RPMI7951 (cell line): ENCODE results near the genes SEBOX, FOXN1 and NUFIP2.

DNA sequence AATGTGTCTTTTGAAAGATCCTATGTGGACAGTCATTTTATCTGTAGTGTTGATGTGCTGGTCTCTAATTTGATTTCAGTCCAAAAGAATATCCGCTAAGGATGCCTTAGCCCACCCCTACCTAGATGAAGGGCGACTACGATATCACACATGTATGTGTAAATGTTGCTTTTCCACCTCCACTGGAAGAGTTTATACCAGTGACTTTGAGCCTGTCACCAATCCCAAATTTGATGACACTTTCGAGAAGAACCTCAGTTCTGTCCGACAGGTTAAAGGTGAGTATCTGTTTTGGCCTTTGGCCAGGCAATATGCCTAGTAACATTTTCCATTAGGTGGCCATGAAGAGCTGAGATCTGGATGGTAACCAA lies 128.1 kb upstream of the TMEM97 start:
- RAMPAGE, long total RNA: no peak

DNA sequence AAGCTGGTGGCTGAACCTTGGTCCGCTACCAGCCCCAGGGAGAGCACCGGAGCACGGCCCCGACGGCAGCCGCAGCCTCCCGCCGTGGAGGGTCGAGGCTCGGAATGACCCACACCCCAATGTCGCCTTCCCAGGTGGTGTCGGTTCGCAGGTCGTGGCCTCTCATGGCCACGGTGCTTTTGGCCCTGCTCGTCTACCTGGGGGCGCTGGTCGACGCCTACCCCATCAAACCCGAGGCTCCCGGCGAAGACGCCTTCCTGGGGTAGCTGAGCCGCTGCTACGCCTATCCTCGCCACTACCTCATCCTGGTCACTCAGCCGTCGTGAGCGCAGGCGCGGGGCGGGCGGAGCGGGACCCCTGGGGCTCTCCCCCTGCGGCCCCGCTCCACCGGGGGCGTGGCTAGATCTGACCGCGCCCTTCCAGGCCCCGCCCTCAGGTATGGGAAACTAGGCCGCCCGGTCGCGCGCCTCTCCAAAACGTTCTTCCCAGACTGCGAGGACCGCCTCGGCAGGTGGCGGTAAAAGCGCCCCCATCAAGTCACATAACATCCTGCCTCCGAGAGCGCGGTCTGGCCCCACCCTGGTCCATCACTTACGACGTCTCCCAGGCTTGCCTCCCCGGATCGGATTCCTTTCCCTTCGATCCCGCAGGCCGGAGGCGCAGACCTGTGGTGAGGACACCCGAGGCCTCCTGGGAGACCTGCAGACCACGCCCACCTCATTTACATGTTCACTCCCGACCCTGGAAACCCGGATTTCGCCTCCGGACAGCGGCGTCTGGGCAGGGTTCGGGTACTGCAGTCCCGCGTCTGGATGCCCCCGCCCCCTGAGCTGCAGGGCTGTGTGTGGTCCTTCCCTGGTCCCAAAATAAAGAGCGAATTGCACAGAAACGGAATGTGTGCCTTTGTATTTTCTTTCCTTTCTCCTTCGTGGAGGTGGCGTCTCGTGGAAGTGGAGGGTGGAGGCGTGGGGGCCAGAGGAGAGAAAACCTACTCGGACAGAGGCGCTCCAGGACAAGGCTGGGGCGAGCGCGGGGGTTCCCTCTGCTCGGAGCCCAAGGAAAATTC lies 91.5 kb upstream of the TMEM97 start:
- RAMPAGE, long total RNA: no peak

DNA sequence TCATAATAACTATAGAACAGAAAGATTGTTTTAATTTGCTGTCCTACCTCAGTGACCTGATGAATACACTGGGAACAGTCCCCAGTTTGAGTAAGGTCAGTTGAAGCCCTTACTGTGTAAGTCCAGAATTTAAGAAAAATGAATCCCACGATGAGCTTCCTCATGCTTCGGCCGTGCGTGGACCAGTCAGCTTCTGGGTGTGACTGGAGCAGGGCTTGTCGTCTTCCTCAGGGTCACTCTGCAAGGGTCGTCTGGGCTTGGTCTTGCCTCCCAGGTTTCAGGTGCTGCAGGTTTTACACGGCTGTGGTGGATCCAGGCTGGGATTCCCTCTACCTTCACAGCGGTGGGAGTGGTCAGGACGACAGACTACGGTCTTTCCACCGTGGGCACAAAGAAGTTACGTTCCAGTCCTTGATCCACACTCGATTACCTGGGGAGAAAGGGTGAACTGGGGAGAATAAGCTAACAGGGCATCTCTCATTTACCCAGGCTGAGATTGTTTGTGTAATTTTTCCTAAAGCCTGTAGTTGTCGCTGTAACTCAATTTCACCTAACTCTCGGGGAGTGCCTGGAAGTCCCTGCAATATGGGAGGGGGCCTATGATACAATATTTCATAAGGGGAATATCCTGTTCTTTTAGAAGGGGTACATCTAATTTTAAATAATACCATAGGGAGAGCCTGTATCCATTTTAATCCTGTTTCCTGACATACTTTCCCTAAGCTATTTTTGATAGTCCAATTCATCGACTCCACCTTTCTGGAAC lies 85.9 kb upstream of the TMEM97 start:
- RAMPAGE, long total RNA: no peak

DNA sequence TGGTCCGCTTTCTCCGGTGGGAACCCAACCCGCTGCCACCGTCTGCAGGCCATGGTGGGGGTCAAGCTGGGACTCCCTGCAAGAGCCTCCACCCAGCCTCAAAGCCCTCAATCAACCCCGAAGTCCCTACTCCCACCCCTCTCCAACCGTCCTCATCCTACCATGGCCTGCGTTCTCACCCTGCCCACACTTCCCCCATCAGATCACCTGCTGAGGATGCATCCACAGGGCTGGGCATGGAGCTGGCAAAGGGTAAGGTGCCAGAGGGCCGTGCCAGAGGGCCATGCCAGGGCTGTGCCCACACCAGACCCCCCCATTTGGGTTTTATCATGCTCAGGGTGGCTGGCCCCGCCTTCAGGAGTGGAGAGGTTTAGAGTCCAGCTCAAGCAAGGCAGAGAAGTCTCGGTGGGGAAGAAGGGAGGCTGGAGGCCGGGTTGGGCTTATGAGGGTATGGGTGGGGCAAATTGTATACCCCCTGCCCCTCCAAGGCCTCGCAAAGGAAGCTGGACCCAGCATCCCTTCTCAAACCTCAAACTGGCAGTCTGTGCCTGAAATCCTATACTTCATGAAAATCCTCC lies at the start of gene SEBOX:
Gene SEBOX (minus strand): TSS at position 286 of the 578 bp plus-strand sequence.
- RAMPAGE, long total RNA: no peak

DNA sequence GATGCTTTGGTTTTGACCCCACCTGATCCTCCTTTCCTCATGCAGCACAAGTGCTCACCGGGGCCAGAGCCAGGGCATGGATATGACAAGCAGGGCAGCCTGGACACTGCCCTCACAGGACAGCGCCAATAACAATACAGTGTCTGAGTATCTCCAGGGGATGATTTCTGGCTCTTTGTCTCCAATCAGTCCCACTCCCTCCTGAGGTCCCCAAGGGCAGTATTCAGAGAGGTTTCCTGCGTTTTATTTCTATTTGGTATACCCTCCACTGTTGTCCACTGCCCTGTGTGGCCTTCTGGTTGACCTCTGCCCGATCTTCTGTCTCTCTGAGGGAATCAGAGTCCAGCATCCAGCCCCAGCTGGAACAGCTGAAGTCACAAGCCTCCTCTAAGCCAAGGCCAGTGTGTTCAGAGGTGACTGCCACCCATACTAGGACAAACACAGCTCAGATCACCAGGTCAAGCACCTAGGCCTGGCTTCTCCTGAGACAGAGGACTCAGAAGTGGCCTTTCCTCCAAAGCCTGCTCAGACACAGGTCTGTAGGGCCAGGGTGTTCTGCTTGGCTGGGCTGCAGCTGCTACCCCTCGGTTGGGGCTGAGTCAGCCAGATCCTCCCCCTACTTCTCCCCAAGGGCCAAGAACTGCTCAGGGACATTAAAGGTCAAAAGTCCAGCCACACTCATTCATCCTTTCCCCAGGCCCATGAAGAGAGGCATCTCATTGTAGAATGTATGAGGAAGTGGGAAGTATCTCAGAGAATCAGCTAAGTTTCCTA lies 7.8 kb downstream of the SLC46A1 start:
- RAMPAGE, long total RNA: no peak

DNA sequence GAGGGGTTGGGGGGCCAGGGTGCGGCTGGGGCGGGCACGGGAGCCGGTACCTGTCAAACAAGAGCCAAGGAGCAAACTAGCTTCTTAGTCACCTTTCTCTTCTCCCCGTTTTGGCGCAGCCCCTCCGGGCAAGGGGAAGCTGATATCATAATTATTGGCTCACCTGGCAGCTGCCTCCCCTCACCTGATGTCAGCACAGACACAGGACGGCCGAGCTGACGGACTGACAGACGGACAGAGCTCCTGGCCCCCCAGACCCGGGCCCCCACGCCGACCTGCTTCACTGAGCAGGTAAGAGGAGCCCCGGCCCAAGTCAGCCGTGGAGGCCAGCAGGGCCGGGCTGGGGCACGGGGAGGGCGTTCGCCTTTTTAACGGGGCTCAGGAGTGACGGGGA lies at the start of gene FOXN1:
Gene FOXN1 (plus strand): TSS at position 196 of the 394 bp plus-strand sequence.
- RAMPAGE, long total RNA: no peak

DNA sequence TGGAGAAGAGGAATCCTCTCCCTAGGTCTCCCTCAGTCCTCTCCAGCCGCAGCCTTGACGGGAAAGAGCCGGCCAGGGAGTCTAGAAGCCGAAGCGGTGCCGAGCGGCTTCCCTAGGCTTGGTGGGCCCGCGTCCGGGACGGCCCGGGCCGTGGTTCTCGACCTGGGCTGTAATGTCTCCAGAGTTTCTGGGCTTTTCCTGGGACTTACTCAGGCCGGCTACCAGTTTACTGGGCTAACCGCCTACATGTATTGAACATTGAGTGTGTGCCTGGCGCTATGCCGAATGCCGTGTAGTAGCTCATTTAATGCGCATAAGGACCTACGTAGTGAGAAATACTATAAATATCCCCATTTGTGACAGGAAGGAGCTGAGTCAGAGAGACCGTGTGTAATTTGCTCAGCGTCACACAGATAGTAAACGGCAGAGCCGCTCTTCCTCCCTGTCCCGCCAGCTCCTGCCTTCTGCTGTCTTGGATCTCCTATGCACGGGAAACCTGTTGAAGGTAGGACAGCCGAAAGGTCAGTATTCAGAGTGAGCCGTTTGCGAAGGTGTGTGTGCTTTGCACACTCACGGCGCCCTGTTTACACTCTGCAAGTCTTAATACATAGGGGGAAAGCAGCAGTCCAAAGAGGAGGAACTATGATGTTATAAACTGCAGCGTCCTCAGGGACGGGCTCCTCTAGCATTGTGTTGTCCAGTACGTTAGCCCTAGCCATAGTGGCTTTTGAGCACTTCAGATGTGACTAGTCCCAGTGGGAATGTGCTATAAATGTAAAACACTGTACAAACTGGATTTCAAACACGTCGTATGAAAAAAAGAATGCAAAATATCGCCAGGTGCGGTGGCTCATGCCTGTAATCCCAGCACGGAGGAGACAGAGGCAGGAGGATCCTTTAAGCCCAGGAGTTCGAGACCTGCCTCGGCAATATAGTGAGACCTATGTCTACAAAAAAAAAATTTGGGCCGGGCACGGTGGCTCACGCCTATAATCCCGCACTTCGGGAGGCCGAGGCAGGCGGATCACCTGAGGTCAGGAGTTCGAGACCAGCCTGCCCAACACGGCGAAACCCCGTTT lies 849 bp upstream of the SPAG5 start:
- RAMPAGE, long total RNA: no peak

DNA sequence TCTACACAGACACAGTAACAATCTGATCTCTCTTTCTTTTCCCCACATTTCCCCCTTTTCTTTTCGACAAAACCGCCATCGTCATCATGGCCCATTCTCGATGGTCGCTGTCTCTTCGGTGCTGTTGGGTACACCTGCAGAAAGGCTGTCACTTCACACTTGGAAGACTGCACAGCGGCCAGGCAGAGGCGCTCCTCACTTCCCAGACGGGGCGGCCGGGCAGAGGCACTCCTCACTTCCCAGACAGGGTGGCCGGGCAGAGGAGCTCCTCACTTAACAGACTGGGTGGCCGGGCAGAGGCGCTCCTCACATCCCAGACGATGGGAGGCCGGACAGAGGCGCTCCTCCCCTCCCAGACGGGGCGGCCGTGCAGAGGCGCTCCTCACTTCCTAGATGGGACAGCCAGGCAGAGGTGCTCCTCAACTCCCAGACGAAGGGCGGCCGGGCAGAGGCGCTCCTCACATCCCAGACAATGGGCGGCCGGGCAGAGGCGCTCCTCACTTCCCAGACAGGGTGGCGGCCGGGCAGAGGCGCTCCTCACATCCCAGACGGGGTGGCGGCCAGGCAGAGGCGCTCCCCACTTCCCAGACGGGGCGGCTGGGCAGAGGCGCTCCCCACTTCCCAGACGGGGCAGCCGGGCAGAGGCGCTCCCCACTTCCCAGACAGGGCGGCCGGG lies 2.9 kb downstream of the SDF2 start:
- RAMPAGE, long total RNA: no peak

- RAMPAGE, long total RNA: no peak
These were observed 7.5 kb downstream of the PROCA1 start for GRCh38 chr17:28703796-28704946.

- RAMPAGE, long total RNA: no peak
These were observed 1.6 kb downstream of the TLCD1 start for GRCh38 chr17:28724485-28724879.

- RAMPAGE, long total RNA: no peak
These were observed 15.2 kb downstream of the TRAF4 start for GRCh38 chr17:28758930-28759560.

- RAMPAGE, long total RNA: no peak
These were observed 13.8 kb downstream of the PHF12 start for GRCh38 chr17:28937183-28938236.

DNA sequence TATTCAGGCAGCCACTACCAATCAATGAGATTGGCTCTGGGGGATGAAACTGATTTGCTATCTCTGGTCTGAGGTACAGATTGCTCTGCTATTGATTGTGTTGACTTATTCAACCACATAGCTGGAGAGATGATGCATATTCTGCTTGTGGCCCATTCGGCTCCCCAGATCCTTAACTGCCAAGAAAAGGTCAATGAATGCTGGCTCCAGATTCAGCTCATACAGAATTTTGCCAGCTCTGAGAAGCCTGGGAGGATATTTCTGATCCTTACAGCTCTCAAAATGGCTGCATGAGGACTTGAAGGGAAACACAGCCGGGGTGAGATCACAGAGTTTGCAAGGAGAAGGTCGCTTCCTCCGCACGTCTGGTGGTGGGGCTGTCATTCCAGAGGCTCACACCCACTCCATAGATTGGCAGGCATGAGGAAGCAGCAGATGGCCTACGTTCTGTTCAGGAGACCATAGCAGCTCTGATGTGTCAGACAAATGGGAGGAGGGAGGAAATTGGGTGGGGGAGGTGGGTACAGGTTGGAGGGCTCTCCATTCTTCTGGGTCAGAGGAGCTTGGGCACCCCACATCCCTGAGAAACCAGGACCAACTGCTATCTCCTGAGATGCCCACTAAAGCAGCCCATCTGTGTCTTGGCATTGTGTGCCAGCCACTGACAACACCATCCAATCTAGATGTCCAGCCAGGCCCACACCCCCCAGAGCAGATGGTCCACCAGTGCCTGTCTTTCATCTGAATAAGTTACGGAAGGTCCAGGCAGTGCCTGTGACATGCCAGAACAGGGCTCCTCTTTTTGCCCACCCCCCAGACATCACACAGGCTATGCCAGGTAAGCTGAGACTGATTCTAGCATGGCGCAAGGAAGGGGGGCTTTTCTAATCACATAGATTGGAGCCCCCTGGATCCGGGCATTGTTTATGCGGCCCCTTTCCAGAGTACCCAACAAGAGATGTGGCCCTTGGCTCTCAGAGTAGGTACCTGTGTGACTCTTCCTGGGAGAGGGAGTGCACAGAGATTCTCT lies 22.1 kb downstream of the SEZ6 start:
- RAMPAGE, long total RNA: no peak

GRCh38 chr17:29117025-29117438 lies 63.2 kb downstream of the MYO18A start:
- RAMPAGE, long total RNA: no peak

GRCh38 chr17:29177660-29178496 lies 2.3 kb downstream of the MYO18A start:
- RAMPAGE, long total RNA: no peak

DNA sequence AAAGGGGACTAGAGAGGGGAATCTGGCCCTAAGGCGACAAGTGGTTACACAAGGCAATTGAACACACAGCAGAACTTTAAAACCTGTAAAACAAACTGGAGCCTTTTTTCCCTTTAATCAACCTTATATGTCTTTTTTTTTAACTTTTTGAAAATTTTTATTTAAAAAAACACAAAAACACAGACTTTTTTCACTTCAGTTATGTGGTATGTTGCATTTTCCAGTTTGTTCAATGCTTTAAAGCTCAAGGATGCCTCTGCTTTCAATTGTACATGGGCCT lies 15.5 kb downstream of the CRYBA1 start:
- RAMPAGE, long total RNA: no peak

DNA sequence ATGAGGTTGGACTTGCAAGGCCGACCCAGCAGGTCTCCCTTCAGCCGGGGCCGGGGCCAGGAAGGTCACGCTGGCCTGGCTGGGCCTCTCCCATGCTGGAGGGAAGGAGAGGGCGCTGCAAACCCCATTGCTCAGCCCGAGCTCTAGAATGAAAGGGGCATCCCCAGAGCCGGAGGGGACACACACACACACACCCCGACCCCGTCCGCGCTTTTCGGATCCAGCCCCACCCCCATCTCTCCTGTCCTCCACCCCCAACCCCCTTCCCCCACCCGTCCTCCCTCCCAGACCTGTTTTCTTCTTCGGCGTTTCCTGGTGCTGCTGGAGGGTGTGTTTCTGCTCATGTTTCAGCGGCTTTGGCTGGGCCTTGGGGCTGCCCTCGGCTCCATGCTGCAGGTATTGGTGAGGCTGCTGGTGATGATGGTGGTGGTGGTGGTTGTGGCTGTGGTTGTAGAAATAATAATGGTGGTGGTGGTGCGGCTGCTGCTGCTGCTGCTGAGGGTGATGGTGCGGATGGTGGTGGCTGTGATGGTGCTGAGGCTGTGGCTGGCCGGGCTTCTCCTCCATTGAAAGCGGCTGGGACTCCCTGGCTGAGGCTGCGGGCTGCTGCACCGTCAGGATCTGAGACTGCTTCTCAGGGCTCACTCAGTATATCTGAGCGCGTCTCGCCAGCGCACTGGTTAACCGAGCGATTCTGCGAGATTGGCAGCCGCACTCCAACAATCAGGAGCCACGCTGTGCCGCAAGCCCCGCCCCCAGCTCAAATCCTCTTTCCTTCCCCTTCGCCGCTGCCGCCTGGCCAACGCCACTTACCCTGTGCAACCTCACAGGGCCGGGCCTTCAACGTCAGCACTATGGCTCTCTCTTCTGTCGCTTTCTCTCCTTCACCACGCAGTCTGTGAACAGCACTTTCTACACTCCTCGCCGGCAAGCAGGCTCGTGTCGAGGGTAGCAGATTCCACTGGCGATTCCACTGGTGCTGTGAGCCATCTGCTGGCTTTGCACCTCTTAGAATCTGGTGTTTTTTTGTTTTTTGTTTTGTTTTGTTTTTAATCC lies at the start of gene NUFIP2:
Gene NUFIP2 (minus strand): TSS at position 656 of the 1,056 bp plus-strand sequence.
- RAMPAGE, long total RNA: no peak

DNA sequence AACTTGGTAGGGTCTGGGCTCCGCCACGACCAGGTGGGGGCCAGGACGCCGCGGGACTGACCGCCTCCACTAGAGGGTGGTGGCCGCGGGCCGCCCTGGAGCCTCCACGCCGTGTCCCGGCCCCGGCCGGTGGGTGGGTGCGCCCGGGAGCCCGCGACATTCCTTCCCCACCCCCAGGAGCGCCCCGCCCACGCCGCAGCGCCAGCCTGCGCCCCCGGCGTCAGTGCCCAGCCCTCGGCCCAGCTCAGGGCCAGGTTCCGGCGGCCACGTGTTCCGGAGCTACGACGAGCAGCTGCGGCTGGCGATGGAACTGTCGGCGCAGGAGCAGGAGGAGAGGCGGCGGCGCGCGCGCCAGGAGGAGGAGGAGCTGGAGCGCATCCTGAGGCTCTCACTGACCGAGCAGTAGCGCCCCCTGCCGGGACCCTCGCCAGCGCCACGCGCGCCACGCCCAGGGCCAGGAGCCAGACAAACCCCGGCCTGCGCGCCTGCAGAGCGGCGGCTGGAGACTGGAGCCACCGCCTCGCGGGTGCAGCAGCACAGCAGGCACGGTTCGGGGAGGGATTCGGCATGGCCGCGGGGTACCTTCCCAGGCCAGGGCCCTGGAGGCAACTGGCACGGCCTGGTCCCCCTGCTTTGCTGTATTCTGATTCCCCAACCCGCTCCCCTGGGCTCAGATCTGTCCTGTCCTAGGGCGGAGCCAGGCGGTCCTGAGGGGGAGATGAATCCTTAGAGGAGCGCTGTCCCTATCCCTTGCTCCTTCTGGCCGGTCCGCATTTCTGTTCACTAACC lies 9.3 kb downstream of the CORO6 start:
- RAMPAGE, long total RNA: no peak

- RAMPAGE, long total RNA: no peak
These were observed 8.7 kb downstream of the CORO6 start for GRCh38 chr17:29613966-29614478.

GRCh38 chr17:29629849-29630807 lies 7.4 kb upstream of the CORO6 start:
- RAMPAGE, long total RNA: no peak